ENCODE data around the gene SC5D.

DNA sequence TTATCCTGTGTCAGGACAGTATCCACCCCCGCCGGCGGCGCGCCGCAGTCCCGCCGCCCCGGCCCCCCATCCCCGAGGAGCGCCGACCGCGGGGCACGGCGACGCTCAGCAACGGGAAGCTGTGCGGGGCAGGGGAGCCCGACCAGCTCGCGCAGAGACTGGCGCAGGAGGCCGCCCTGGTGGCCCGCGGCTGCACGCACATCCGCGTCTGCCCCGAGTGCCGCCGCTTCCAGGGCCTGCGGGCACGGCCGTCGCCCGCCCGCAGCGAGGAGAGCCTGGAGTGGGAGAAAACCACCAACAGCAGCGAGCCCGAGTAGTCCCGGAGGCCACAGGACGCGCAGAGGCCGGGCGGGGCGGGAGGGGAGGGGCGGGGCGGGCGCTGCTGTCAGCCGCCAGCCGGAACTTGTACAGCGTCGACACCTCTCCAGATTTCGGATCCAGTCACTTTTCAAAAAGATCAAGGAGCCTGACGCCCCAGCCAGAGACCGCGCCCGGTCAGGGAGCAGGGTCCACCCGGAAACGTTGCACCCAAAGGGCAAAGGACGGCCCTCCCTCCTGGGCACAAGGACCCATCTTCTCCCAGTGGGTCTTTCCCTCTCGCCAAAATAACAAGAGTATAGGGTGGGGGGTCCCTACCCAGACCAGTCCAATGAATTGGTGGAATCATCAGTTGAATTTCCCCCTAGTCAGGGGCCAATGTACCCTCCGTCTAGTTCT is 37.8 kb upstream of the TBCEL start:
- PRO-cap = no peak

GRCh38 chr11:121035300-121035839 is 11.5 kb downstream of the TBCEL start:
- PRO-cap = no peak

GRCh38 chr11:121067293-121067982 is 33.6 kb upstream of the TECTA start:
- PRO-cap = no peak

GRCh38 chr11:121292204-121293339 is at the start of gene SC5D:
Gene SC5D (plus strand): TSS chr11:121292771.
- PRO-cap = bidirectional peak, plus-strand start at chr11:121292771, minus-strand start at chr11:121292571

GRCh38 chr11:121426947-121427708 is 25.0 kb upstream of the SORL1 start:
- PRO-cap = no peak

DNA sequence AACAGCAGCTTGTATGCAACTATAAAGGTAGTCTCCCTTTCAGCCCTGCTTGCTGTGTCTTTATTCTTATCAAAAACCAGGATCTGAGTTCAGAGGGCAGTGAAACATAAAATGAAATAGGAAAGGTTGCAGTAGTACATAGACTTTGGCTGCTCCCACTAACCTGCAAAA is 1.1 kb upstream of the SORL1 start:
- PRO-cap = no peak

GRCh38 chr11:121586701-121587018 is 134.5 kb downstream of the SORL1 start:
- PRO-cap = no peak

DNA sequence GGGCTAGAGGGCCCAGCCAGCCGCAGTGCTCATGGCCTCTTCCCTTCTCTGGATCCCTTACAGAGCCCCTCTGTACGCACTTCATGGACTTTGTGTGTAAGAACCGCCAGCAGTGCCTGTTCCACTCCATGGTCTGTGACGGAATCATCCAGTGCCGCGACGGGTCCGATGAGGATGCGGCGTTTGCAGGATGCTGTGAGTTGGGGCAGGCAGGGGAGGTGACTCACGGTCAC is 135.8 kb downstream of the SORL1 start:
- PRO-cap = no peak

GRCh38 chr11:121634482-121635085 is 182.5 kb downstream of the SORL1 start:
- PRO-cap = no peak

- PRO-cap = no peak
These were observed 289.2 kb downstream of the SORL1 start for GRCh38 chr11:121741308-121741814.

GRCh38 chr11:121932131-121932419 is 183.9 kb downstream of the BLID start:
- PRO-cap = no peak

GRCh38 chr11:121959062-121959371 is 157.0 kb downstream of the BLID start:
- PRO-cap = no peak

DNA sequence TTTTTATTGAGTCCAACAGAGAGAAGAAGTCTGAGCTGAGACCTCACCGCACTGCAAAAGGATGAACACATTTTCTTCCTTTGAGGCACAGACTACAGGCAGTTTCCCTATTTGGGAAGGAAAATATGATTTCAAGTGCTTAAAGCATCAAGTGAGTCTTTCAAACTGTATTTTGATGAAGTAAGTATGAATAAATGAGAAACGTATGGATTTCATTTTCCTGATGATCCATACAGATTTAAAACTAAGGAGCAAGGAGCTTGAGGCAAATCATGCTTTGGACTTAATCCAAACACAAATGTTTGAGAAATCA is 156.6 kb downstream of the BLID start:
- PRO-cap = no peak

- PRO-cap = no peak
These were observed 69.0 kb downstream of the BLID start for GRCh38 chr11:122047098-122047304.

GRCh38 chr11:122069967-122070302 is 46.1 kb downstream of the BLID start:
- PRO-cap = no peak

DNA sequence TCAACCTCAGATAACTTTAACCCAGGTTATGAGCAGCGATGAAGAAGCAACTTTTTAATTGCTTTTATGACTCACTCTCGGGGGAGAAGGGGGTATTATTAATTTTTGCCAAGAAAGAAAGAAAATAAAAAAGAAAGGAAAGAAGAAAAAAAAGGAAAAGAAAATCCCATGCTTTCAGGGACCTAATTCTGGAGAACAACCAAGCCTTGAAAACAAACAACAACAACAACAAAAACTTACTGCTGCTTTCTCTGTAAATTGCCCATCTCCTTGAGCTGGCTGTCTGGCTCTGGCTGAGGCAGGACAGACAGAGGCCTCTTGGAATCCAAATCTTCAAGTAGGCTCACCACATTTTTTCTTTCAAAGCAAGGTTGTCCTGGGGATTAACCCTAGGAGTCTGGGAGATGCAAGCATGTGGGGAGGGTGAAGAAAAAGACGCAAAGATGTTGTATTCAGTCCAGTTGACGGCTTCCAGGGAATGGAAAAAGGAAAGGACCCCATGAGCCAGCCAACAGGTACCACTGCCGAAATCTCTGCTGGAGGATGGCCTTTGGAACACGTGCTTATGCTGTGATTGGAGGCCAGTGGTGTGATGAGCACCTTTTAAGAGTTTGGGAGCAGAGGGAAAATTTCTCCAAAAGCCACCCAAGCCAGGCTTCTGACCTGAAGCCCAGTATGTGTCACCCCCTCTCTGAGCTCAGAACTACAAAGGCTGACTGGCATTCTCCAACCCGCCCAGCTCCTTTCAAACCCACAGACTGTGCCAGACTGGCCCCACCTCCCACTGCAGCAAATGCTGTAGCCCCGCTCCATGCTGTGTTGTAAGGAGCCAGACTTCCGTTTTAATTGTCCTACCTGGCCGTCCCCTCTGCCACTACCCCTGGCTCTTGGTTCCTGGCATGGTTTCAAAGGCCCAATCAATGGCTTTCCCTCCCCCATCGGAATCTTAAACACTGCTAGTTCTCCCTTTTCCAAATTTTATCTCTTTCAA is 10.9 kb downstream of the BLID start:
- PRO-cap = no peak

GRCh38 chr11:122229343-122230041 is 113.5 kb upstream of the BLID start:
- PRO-cap = no peak

GRCh38 chr11:122336195-122336822 is 220.3 kb upstream of the BLID start:
- PRO-cap = no peak

DNA sequence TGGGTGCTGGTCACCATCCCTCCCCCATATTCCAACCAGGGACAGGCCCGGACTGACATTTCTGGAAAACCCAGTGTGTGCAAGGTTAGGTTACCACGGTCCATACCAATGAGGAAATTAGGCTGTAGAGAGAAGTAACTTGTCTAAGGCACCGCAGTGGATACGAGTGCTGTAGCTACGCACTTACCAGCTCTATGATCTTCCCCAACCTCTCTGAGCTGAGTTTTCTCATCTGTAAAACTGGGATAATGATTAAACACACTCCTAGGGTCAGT is 1.3 kb upstream of the UBASH3B start:
- PRO-cap = no peak

- PRO-cap = no peak
These were observed 5.2 kb downstream of the CRTAM start for GRCh38 chr11:122843258-122844180.

Data from penis (tissue), 1 donor.